ENCODE measurements around the genes TRAF3, EXOC3L4 and TNFAIP2.

- PRO-cap, result no peak
Observed at GRCh38 chr14:102507208-102507998, 2.2 kb downstream of the ANKRD9 start.

DNA sequence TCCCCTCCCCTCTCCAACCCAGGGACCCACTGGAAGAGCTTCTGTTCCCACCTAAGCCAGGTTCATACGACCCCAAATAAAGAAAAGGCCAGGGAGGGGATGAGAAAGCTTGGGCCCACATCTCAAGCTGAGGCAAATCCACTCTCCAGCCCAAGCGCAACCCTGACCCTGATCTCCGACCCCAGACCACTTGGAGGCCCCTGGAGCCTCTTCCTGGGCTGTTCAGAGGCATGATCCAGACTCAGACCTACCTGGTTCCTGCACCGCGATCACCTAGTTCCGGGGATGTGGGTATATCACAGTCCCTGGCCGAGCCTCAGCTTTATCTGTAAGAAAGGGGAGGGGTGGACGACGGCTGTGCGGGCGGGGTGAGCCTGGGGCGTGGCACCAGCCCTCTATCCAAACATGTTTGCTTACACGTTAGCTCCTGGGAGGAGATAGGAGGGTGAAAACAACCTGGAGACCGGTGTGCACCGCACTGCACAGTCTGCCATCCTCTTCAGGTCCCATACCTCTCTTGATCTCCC lies 1.3 kb downstream of the ANKRD9 start:
- PRO-cap, result no peak

DNA sequence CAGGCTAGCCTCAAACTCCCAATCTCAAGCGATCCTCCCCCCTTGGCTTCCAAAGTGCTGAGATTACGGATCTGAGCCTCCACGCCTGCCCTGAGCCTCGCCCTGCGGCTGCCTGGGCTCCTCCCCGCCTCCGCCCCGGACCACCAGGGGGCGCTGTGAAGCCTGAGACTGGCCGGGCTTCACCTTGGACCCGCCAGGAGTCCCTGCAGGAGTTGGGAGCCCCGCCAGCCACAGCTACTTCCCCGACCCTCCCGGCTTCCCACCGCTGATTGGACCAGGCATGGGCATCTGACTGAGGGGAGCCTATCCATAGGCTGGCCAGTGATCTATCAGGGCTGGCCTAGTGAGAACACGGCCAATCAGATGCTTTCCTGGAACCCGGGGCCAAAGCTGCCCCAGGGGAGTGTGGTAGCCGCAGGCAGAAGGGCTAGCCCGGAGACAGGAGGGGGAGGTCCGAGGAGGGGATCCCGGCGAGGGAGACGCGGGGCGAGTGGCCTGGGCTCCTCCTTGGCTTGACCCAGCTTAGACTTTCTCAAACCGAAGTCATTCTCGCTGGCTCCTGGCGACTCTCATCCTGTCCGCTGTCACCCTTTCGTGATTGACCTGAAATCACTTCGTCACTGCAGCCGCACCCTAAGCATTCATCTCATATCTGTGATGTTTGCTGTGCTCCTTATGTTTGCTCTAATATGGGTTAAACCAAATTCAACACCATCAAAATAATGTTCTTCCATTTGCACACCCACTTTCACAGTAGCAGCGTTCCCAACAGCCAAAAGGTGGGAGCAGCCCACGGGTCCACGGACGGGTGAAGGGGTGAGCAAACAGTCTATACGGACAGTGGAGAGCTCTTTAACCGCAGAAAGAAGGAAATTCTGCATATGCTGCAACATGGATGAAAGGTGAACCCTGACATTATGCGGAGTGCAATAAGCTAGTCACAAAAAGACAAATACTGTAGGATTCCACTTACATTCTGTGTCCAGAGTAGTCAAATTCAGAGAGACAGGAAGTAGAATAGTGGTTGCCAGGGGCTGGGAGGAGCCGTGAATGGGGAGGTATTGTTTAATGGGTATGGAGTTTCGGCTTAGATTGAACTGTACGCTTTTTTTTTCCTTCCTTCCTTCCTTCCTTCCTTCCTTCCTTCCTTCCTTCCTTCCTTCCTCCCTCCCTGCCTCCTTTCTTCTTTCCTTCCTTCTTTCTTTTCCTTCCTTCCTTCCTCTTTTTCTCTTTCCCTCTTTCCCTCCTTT lies 15.4 kb upstream of the ANKRD9 start:
- PRO-cap, result bidirectional peak, plus-strand start at position 450 of the sequence, minus-strand start at position 114 of the sequence; bidirectional peak, plus-strand start at position 612 of the sequence, minus-strand start at position 611 of the sequence; bidirectional peak, plus-strand start at position 775 of the sequence, minus-strand start at position 656 of the sequence

GRCh38 chr14:102544295-102545405 lies 35.1 kb upstream of the ANKRD9 start:
- PRO-cap, result no peak

GRCh38 chr14:102574860-102575268 lies 17.6 kb upstream of the RCOR1 start:
- PRO-cap, result no peak

GRCh38 chr14:102768246-102768641 lies 9.0 kb upstream of the TRAF3 start:
- PRO-cap, result no peak

DNA sequence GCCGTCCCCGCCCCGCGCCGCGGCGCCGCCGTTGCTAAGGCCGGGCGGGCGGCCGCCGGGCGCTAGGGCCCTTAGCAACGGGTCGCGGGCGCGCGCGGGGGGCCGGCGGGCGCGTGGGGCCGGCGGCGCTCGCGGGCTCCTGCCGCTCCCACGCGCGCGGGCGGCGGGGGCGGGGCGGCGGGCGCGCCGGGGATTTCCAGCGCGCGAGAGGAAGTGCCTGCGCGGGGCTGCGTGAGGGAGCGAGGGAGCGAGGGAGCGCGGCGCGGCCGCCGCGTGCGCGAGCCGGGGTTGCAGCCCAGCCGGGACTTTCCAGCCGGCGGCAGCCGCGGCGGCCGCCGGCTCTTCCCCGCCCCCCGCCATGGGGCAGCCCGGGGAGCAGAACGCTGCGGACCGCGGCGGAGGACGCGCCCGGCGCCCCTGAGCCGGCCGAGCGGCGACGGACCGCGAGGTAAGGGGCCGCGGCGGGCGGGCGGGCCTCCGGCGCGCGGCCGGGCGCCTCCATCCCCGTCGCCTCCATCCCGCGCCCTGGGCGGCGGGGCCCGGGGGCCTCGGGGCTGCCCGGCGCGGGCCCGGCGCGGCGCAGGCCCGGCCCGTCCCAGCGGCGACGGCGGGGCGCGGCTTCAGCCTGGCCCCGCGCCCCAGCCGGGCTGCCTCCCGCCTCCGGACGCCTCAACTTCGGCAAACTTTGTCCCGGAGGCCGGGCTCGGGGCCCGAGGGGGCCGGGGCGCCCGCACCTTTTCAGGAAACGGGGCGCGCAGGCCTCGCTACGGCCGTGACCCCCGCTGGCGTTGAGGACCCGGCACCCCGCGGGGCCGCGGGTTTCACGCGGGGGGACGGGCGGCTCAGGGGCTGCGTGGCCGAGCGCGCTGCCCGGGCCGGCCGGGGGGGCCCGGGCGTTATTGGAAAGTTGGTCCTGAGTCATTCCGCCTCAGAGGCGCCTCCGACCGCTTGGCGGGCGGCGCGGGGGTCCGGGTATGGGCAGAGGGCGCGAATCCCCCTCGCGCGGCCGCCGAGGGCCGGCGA lies at the start of gene TRAF3:
Gene TRAF3 (plus strand): TSS at position 222 of the 1,023 bp plus-strand sequence.
- PRO-cap, result bidirectional peak, plus-strand start at position 378 of the sequence, minus-strand start outside the sequence; bidirectional peak, plus-strand start at position 587 of the sequence, minus-strand start at position 527 of the sequence; bidirectional peak, plus-strand start at position 921 of the sequence, minus-strand start at position 976 of the sequence

DNA sequence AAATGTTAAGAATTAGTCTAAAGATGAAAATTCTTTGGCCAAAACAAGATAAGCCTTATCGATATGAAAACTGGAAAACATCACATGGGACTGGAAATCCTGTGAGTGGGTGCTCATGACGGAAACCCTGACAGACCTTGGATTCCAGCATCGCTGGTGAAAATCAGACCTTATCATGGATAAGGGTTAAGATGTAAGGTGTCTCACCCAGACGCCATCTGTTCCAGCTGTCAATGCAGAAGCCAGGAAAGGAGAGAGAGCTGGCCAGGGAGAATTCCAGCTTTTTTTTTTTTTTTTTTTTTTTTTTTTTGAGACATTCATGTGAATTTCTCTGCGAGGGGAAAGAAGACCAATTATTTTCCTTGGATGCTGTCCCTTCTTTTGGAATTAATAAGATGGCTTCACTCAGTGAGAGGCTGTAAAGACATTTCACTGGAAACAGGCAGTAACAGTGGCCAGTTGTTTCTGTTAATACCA lies 1.8 kb downstream of the TRAF3 start:
- PRO-cap, result unidirectional peak, minus-strand start at position 165 of the sequence; unidirectional peak, minus-strand start at position 235 of the sequence

- PRO-cap, result unidirectional peak, plus-strand start at chr14:102780867
Observed at GRCh38 chr14:102780409-102781177, 3.3 kb downstream of the TRAF3 start.

GRCh38 chr14:102918060-102918429 lies 4.4 kb upstream of the AMN start:
- PRO-cap, result no peak

DNA sequence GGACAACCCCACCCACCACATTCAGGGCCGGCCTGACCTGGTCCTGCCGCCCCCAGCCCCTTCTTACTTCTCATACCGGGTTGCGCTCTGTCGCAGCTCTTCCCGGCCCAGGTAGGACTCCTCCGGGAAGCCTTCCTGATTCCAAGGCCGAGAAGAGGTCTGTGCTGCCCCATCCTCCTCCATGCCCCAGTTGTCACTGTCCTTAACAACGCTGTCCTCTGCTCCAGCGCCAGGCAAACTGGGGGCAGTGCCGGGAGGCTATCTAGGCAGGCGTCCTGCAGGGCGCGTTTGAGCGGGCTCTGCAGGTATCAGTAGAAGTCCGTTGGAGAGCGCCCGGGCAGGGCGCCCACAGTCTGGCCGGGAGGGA lies 714 bp downstream of the AMN start:
- PRO-cap, result no peak

- PRO-cap, result no peak
Observed at GRCh38 chr14:103055704-103056200, 1.6 kb downstream of the CDC42BPB start.

DNA sequence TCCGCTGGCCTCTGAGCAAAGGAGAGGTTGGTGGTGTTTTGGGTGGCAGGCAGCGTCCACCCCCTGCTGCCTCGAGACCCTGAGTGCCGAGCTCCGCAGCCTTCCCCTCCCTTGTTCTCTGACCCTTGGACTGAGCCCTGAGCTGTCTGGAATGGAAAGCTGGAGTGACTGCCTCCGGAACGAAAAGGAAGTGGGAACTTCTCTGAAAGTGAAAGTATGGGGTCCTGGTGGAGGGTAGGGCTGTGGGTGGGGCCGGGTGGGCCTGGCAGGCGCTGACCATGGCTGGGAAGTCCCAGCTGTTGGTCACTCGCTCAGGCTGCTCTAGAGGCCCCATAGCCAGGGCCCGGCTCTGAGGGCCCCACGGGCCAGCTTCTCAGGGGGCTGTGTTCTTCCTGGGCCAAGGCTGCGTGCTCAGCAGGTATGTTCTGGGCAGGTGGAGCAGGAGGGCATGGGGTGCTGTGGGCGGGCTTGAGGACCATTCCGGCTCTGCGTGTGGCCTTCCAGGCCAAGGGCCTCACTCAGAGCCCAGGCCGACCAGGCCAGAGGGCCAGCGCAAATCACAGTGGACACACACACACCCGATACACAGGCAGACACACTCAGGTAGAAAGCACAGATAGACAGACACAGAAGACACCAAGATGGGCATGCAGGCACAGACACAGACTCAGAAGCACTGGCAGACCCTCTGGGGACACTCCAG lies at the start of gene EXOC3L4:
Gene EXOC3L4 (plus strand): TSS at position 303 of the 703 bp plus-strand sequence.
- PRO-cap, result no peak

DNA sequence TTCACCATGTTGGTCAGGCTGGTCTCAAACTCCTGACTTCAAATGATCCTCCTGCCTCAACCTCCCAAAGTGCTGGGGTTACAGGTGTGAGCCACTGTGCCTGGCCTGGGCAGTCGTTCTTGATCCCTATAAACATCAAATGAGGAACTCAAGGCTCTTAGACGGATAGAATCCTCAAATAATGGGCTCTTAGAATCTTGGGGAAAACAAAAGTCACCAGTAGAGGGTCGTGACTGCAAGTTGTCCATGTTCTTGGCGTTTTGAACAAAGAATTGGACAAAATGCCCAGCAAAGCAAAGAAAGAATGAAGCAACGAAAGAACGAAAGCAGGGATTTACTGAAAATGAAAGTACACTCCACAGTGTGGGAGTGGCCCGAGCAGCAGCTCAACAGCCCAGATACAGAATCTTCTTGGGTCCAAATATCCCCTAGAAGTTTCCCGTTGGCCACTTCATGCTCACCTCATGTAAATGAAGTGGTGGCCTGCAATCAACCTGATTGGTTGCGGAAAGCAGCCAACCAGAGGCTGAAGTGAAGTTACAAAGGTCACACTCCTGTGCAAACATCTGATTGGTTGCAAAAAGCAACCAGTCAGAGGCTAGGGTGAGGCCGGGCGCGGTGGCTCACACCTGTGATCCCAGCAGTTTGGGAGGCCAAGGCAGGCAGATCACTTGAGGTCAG lies 8.3 kb upstream of the TNFAIP2 start:
- PRO-cap, result no peak

- PRO-cap, result bidirectional peak, plus-strand start at chr14:103122426, minus-strand start at chr14:103122082
Observed at GRCh38 chr14:103121527-103122516, 1.4 kb upstream of the TNFAIP2 start.

GRCh38 chr14:103122517-103123648 lies at the start of gene TNFAIP2:
TSS of gene TNFAIP2 (plus strand) at chr14:103123461.
- PRO-cap, result bidirectional peak, plus-strand start at chr14:103123459, minus-strand start at chr14:103123212

- PRO-cap, result no peak
Observed at GRCh38 chr14:103160807-103161483, 37.7 kb downstream of the TNFAIP2 start.

DNA sequence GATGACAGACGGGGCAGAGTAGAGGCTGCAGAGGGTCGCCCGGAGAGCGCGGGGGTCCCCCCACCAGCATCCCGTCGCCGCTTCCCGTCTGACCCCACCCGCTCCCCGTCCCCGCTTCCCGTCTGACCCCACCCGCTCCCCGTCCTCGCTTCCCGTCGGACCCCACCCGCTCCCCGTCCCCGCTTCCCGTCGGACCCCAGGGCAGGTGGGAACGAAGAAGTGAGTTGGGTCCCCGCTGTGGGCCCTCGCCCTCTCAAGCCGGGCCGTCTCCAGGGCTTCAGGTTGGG lies 66.2 kb downstream of the TNFAIP2 start:
- PRO-cap, result no peak

DNA sequence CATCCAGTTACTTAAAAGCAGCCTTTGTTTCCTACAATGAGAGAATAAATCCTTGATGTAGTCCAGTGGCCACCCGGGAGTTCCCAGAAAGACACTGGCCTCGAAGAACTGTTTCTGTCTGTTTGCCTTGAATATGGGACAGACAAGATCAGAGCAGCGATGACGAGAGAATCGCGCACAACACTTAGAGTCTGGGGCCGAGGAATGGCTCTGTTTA lies 102.3 kb downstream of the TNFAIP2 start:
- PRO-cap, result no peak

GRCh38 chr14:103331952-103332504 lies 2.0 kb upstream of the EIF5 start:
- PRO-cap, result no peak

Measured in neuron (in vitro differentiated cells).